Neutrophil (primary cell): ENCODE measurements around a stretch of chr3.

- PRO-cap, result no peak
Observed at GRCh38 chr3:186938477-186939258, 8.3 kb downstream of the ST6GAL1 start.

DNA sequence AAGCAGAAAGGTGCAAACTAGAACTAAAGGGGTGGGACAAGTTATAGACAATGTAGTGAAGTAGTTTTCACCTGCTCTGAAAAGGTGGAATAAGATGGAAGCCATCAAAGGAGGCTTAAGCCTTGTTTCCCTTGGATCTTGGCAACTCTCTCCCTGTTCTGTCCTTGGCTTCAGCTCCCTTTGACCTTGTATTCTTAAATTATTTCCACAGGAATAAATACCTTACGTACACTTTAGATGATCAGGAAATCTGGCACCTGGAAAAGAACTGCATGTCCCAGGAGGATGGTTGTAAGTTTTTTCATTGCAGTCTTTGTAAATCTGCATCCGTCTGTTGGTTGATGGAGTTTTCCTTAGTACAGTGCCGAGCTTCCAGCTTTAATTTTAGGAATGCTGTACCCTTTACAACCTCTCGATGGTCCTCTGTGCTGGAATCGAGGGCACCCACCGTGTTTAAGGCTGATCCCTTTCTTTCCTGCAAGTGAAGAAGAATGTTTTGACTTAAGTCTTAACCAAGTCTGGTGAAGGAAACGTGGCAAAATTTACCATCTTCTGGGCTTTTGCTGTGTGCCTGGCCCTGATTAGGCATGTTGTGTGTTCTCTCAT, 11.9 kb downstream of the ST6GAL1 start:
- PRO-cap, result no peak

GRCh38 chr3:186946468-186947045, 16.2 kb downstream of the ST6GAL1 start:
- PRO-cap, result no peak

- PRO-cap, result no peak
Observed at GRCh38 chr3:186976060-186976259, 45.6 kb downstream of the ST6GAL1 start.

DNA sequence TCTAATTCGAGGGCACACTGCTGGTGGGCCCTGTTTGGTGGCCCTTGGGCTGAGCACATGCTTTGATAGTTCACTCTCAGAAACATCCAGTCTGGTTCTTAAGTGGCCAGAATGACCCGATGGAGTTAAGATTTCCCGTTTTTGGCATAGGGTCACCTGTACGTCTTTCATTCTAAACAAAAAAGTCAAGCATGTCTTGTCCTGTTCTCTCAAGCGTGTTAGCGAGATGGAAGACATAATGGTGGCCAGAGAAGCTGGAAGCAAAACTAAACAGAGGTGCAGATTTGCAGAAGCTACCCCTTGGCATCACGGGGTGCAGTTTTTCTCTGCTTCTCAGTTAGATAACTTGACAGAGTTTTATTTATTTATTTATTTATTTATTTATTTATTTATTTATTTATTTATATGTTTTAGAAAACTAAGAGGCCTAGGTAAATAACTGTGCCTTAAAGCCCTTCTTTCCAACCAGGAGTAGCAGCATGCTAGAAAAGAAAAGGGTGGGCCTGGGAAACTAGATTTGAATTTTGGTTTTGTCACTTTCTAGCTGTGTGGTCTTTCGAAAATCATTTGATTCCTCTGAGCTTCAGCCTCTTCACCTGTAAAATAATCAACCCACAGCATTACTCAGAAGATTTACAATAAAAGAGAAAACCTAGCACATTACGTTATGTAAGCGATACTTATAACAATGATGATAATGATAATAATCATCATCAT, 63.0 kb downstream of the ST6GAL1 start:
- PRO-cap, result no peak

GRCh38 chr3:187041421-187041780, 97.9 kb downstream of the RPL39L start:
- PRO-cap, result no peak

DNA sequence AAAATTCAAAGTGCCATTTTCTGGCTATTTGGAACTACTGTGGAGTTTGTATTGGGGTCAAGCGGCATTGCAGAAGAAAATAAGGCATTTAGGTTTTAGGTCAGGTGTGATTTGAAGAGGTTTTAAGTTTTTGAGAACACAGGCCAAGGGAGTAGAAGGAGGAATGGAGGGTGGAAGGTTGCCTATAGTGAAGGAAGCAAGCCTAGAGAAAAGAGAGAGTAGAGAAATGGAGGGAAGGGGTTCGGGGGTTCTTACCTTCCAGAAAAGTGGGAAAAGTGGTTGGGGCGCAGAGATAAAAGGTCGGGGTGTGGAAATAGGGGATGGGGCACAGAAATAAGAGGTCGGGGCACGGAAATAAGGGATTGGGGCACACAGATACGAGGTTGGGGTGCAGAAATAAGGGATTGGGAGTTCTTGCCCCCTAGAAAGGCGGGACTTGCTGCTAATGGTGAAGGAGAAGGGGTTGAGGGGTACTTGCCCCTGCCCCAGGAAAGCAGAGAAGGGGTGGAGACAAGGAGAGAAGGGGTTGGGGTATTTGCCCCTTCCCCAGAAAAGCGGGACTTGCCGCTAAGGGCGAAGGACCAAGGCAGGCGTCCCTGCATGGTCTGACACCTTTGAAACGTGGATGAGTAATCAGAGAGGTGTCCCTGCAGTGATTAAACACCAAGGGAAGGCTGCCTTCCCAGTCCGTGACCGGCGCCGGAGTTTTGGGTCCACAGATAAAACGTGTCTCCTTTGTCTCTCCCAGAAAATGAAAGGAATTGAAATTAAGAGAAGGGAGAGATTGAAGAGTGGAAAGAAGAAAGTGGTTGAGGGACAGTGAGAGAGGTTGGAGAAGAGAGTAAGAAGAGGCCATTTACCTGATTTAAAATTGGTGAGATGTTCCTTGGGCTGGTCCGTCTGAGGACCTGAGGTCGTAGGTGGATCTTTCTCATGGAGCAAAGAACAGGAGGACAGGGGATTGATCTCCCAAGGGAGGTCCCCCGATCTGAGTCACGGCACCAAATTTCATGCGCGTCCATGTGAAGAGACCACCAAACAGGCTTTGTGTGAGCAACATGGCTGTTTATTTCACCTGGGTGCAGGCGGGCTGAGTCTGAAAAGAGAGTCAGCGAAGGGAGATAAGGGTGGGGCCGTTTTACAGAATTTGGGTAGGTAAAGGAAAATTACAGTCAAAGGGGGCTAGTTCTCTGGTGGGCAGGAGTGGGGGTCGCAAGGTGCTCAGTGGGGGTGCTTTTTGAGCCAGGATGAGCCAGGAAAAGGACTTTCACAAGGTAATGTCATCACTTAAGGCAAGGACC, 17.0 kb upstream of the RTP1 start:
- PRO-cap, result no peak

- PRO-cap, result no peak
Observed at GRCh38 chr3:187263903-187264503, 27.5 kb downstream of the MASP1 start.

DNA sequence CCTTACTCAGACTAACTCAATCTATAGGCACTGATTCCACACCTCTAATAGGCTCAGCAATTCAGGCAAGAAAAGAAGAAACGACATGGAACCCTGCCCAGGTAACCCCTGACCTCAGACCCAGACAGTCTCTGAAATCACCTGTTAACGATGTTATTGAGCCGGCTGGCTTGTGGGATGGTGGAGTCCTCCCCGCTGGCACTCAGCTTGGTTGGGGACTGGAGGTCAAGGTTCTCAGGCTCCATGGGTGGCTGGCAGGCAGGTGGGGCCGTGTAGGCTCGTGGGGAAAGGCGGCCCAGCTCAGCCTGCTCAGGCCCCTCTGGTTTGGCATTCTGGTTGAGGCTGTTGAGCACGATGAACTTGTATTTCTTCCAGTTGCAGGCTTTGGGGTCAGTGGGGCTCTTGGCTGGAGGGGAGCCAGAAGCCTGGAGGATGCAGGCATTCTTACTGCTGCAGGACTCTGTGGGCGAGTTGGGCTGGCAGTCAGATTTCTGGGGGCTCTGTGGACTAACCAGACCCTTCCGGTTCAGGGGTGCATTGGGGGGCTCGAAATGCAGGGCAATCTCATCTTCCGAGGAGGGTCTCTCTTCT, 16.3 kb downstream of the BCL6 start:
- PRO-cap, result no peak

DNA sequence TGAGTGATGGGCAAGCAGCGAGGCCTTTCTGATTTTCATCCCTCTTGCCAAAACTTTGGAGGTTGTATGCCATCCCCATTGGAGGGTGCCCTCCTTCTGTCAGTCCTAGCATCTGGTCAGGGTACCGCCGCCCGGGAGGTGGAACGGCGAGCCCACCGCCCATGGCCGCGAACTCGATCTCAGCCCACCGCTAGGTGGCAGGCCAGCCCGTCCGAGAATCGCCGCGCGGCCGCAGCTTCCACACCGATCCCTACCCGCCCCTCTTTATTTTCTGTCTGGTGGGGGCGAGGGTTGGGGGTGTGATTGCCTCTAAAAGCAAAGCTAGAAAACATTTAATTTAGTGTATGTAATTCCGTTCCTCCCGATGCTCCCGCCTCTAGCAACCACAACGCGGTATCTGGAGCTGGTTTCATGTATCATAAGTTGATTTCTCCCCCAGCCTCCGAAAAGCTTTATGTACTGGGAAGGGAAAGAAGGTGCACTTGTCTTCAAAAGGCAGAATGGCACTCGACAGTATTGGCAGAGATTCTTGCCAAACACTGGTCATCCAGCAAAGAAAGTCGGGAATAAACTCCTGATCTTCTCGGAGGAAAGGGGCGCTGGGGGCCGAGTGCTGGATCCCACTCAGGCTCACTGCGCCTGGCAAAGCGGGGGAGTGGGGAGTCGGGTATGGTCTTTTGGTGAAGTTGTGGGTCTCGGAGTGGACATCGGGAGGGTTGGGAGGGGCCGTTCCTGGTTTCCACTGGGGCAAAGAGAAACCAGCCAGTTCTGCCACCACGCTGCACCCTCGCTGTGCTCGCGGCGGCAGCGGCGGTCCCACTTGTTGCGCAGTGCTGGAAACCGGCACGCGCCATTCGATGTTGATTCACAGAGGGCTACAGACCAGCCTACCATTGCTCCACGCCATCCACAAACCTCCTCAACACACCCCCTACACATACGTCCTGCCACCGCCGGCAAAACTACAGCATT, 4.1 kb downstream of the BCL6 start:
- PRO-cap, result unidirectional peak, minus-strand start at position 263 of the sequence; bidirectional peak, plus-strand start at position 853 of the sequence, minus-strand start at position 784 of the sequence

DNA sequence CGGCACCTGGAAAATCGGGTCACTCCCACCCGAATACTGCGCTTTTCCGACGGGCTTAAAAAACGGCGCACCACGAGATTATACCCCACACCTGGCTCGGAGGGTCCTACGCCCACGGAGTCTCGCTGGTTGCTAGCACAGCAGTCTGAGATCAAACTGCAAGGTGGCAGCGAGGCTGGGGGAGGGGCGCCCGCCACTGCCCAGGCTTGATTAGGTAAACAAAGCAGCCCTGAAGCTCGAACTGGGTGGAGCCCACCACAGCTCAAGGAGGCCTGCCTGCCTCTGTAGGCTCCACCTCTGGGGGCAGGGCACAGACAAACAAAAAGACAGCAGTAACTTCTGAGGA, 117.4 kb upstream of the BCL6 start:
- PRO-cap, result no peak

DNA sequence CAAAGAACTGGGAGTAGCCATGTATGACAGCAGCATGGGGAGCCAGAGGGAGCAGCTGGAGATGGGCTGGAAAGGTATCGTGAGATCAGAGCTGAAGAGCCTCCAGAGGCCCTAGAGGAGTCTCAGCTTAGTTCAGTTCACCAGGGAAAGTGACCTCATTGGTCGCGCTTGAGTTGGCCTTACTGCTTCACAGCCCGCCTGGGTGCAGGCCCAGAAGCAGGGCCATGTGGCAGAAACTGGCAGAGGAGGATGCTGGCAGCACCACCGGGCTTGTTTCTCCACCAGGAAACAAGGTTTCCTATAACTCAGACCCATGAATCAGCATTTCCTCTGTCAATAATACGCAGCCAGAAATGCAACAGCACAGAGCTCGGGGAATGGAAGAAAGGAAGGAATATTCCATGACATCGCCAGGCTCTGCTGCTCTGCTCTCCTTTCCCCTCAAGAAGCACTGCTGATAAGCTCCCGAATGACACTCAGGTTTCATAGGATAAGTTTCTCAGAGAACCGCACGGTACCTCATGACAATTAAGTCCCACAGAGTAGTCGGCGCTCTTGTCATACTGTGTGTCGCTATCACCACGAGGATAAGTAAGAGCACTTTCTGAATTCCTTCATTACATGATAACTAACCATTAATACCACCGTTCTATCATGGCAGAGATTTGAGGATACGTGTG, 147.1 kb upstream of the LPP start:
- PRO-cap, result no peak

DNA sequence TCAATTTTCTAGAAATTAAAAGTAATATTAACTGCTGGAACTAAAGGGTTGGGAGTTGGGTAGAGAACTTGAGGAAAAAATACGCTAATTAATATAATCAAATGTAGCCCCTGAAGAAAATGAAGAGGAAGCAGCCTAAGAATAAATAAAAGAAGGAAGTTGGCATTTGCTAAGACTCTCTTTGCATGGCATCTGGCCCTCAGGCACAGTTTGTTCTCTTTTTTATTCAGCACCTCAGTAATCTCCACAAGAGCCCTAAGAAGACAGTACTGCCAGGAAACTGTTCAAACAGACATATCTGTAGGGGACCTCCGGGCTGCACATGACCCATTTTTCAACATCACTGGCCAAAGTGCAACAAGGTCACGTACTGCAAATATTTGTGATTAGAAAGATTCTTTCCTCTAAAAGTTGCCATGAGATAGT, 117.7 kb upstream of the LPP start:
- PRO-cap, result no peak

GRCh38 chr3:188183675-188184173, 29.8 kb downstream of the LPP start:
- PRO-cap, result no peak

DNA sequence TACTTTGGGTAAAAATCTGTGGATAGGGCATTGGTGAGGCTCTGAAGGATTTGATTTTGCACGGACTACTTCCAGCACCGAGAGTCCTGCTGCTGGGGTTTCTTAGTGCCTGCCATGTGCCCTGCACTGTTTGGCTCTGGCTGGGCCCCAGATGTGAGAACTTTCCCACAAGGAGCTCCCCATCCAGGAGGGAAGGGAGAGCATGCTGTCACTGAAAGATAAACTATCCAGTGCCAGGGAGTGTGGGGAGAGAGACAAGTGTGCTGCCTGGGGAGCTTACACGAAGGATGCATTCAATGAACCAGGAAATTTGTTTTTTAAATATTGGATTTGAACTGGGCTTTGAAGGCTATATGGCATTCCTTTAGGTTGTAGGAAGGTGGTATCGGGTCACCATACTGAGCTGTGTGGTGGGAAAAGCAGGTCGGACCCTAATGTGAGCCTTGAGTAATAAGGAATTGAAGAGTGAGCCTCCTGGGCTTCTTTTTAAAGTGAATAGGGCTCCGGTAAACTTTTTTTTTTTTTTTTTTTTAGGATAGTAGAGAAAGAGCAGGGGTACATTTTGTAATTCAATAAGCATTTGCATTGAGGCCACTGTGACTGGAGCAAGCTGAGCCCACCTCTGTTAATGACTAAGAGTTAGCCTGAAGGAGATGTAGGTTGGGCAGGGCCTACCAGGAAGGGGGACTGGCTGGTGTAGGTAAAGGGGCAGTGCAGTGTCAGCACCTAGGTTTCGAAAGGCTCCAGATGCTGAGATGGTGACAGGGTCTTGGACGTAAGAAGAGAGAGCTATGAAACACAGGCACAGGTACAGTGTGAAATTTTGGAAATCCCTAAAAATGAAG, 30.4 kb downstream of the LPP start:
- PRO-cap, result no peak

- PRO-cap, result no peak
Observed at GRCh38 chr3:188218653-188219856, 65.1 kb downstream of the LPP start.

GRCh38 chr3:188235809-188236298, 81.9 kb downstream of the LPP start:
- PRO-cap, result no peak

- PRO-cap, result no peak
Observed at GRCh38 chr3:188400284-188401007, 246.5 kb downstream of the LPP start.

DNA sequence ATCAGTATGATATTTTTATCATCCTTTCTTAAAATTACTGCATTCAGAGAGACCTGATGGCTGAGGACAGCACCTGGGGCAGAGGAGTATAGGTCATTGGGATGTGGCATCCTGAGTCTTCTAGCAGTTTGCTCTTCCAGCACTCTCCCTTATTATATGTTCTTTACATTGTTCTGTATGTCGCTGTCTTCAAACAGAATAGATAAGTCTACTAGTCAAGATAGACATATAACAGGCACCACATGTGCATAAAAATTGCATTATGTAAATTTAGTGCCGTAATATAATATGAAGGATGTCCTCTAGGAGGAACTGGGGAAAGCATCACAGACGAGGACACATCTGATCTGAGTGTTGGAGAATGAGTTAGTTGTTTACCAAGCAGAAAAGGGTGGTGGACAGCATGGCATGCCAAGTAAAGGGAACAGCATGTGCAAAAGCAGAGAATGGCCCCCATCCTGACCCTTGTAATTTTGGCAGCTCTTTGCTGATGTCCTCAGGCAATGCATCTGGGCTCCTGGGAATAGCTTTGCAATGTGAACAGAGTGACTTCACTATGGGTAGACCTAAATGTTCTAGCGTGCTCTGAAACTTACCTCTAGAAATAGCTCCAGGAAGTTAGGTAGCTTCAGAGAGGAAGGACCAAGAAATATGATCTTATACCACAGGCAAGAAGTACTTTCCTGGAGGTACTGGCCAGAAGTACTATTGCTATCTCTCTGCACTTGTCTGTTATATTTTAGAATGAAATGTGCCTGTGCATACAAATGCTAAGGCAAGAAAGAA, 263.3 kb downstream of the LPP start:
- PRO-cap, result no peak

- PRO-cap, result no peak
Observed at GRCh38 chr3:188524591-188524812, 370.5 kb downstream of the LPP start.